Measurements from ENCODE around the genes VCX3A and MID1.

DNA sequence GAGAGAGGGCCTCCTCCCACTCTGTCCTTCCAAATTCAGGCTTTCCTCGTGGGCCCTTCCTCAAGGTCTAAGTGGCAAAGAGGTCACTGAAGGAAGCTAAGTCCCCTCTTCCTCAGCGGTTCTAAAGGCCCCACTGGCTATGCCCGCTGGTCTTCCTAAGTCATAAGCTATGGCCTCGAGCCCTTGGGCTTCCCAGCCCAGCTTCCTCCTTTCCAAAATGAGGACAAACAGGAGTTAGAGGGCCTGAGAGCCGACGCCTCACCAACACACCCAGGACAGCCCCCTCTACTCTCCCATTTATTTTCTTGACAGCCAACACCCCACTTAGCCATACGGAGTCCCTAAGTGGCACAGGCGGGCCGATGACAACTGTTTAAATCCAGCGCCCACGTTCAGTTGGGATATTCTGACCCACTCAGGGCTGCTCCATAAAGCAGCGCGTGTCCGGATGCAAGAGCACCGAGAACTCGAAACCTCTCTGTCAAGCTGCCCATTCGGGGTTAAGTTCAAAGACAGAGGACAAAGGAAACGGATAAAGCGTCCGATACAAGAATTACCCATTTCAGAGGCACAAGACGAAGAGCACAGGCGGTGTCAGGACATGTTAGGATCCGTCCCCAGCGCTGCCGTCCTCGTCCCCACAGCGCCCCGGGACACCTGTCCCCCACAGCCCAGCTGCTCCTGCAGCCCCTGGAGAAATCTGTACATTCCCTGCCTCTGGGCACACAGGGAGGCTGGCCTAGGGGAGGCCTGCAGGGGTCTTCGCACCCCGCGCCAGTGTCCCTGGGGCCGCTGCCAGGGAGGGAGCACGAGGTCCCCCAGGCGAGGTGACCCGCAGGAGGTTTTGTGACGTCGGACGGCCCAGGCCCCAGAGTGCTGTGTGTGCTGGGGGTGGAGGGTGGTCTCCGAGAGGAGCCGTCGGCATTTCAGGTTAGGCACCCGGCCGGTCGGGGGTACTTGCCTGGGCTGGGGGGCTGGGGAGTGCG is 1.2 kb downstream of the PRKX start:
- PRO-cap = bidirectional peak, plus-strand start at position 565 of the sequence, minus-strand start at position 469 of the sequence
- RAMPAGE, long total RNA, 4 experiments = no peak in any of the 4 experiments

- PRO-cap = no peak
- RAMPAGE, long total RNA, 4 experiments = no peak in any of the 4 experiments
Observed at GRCh38 chrX:4484125-4484762, 770.8 kb upstream of the PRKX start.

- PRO-cap = no peak
- RAMPAGE, long total RNA, 4 experiments = no peak in any of the 4 experiments
Observed at GRCh38 chrX:4935919-4936353, 1222.5 kb upstream of the PRKX start.

- PRO-cap = no peak
- RAMPAGE, long total RNA, 4 experiments = no peak in any of the 4 experiments
Observed at GRCh38 chrX:6534266-6534708, 631 bp downstream of the VCX3A start.

DNA sequence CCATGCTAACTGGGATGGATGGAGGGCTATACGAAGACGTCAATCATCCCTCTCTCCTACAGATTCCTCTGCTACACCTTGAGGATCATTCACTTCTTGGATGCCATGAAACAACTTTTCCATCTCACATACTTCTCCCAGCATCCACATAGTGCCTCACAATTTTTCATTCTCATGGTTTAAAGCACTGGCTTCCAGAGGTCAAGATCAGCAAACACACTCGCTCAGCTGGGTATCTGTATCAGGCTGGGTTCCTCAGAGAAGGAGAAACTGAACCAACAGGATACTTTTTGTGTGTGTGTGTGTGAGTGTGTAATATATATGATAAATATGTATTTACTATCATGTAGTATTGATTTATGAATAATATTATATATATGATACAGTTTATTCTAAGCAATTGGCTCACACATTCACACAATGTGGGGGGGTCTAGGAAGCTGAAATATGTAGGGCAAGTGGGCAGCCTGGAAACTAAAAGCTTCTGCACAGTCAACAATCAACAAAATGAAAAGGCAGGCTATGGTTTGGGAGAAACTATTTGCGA is at the start of gene VCX3A:
VCX3A (minus strand) TSS at position 150 of the 547 bp plus-strand sequence.
- PRO-cap = no peak
- RAMPAGE, long total RNA, 4 experiments = no peak in any of the 4 experiments

- PRO-cap = no peak
- RAMPAGE, long total RNA, 4 experiments = no peak in any of the 4 experiments
Observed at GRCh38 chrX:6898382-6898956, 249.0 kb upstream of the STS start.

DNA sequence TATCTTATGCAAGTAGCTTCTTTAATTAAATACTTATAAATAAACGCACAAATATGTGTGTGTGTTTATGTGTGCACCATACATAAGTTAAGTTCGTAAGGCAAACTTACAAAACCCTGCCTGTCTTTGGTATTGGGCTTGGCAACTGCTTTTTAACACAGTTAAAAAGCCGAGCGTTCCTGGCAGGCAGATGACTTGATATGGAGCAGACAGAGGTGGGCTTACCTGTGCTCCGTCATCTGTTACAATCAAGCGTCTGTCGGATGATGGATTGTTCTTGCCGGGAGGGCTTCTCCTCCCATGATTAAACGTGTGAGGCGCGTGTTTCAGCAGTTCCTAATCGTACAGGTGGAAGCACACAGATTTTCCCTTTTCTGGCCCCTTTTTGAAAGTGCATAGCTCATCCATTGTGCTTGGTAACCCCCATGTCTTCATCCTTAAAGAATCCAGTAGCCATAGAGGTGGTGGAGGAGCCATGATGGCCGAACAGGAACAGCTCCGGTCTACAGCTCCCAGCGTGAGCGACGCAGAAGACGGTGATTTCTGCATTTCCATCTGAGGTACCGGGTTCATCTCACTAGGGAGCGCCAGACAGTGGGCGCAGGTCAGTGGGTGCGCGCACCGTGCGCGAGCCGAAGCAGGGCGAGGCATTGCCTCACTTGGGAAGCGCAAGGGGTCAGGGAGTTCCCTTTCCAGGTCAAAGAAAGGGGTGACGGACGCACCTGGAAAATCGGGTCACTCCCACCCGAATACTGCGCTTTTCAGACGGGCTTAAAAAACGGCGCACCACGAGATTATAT is 215.3 kb upstream of the STS start:
- PRO-cap = no peak
- RAMPAGE, long total RNA, 4 experiments = no peak in any of the 4 experiments

- PRO-cap = no peak
- RAMPAGE, long total RNA, 4 experiments = no peak in any of the 4 experiments
Observed at GRCh38 chrX:7089128-7089771, 58.3 kb upstream of the STS start.

DNA sequence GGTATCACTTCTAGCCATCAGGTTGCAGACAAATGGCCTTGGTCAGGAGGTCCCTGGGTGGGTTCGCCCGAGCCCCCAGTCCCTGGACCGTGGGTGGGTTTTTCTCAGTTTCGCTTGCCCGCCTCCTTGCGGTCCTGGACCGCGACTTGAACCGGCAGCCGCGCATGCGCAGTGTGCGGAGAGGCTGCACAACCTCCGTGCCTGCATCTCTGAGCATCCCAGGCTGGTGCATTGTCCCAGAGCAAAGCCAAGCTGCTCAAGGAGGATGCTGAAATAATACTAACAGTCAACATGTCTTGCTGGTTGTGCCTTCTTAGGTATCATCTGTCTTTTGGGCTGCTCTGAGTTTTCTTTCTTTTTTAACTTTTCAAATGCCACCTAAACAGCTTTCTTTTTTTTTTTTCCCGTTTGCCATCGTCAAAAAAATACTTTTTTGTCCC is 623 bp upstream of the PUDP start:
- PRO-cap = no peak
- RAMPAGE, long total RNA, 4 experiments = no peak in any of the 4 experiments

DNA sequence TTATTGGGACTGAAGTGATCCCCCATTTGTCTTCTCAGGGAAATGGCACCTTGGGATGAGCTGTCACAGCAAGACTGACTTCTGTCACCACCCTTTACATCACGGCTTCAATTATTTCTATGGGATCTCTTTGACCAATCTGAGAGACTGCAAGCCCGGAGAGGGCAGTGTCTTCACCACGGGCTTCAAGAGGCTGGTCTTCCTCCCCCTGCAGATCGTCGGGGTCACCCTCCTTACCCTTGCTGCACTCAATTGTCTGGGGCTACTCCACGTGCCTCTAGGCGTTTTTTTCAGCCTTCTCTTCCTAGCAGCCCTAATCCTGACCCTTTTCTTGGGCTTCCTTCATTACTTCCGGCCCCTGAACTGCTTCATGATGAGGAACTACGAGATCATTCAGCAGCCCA is 111.4 kb upstream of the PUDP start:
- PRO-cap = no peak
- RAMPAGE, long total RNA, 4 experiments = no peak in any of the 4 experiments

DNA sequence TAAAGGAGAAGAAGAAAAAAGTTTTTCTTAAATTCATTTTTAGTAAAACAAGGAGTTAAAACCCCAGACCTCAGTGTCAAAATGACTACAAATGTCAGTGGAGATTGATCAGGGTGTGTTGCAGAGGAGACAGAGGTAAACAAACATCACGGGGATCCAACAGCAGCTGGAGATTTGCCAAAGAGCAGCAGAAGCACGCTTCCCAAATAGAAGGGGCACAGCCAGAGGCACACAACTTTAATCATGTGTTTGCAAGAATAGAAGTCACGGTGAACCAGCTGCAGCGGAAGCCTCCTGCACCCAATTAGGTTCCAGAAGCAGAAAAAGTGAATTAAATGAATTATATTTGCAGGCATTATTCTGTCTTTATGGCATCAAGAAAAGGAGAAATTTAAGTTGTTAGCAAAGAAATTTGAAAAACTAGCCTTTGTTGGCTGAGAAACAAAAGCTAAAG is 129.5 kb upstream of the FAM9B start:
- PRO-cap = no peak
- RAMPAGE, long total RNA, 4 experiments = no peak in any of the 4 experiments

DNA sequence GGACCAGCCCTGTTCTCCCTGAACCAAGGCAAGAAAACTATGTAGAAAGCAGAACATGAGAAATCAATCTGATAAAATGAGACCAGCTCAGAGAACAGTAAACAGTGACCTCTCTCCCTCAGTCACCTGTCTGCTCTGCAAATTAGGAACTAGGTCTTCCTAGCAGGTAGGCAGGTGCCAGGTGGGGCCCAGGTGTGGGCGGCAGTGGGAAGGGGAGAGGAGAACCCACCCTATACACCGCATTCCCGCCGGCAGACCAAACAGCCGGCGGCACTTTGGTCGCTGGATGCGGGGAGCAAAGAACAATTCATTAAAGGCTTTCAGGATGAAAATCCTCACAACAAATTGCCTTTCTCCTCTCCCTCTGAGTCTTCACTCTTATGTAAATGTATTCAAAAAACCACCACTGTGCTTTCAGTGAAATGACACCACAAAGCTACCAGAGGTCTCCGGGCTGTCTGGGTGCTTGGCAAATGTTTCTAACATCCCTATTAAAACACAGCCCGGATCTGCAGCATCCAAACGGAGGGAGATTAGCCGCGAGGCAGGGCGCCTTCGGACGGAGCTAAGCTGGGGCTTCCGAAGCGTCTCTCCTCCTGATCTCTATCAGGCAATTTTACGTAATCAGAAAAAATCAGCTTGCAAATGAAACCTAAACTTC is 171.9 kb upstream of the TBL1X start:
- PRO-cap = no peak
- RAMPAGE, long total RNA, 4 experiments = no peak in any of the 4 experiments

GRCh38 chrX:9336334-9336641 is 128.6 kb upstream of the TBL1X start:
- PRO-cap = no peak
- RAMPAGE, long total RNA, 4 experiments = no peak in any of the 4 experiments

GRCh38 chrX:10048159-10048454 is 80.9 kb downstream of the CLDN34 start:
- PRO-cap = no peak
- RAMPAGE, long total RNA, 4 experiments = no peak in any of the 4 experiments

- PRO-cap = no peak
- RAMPAGE, long total RNA, 4 experiments = no peak in any of the 4 experiments
Observed at GRCh38 chrX:10048466-10049077, 81.4 kb downstream of the CLDN34 start.

DNA sequence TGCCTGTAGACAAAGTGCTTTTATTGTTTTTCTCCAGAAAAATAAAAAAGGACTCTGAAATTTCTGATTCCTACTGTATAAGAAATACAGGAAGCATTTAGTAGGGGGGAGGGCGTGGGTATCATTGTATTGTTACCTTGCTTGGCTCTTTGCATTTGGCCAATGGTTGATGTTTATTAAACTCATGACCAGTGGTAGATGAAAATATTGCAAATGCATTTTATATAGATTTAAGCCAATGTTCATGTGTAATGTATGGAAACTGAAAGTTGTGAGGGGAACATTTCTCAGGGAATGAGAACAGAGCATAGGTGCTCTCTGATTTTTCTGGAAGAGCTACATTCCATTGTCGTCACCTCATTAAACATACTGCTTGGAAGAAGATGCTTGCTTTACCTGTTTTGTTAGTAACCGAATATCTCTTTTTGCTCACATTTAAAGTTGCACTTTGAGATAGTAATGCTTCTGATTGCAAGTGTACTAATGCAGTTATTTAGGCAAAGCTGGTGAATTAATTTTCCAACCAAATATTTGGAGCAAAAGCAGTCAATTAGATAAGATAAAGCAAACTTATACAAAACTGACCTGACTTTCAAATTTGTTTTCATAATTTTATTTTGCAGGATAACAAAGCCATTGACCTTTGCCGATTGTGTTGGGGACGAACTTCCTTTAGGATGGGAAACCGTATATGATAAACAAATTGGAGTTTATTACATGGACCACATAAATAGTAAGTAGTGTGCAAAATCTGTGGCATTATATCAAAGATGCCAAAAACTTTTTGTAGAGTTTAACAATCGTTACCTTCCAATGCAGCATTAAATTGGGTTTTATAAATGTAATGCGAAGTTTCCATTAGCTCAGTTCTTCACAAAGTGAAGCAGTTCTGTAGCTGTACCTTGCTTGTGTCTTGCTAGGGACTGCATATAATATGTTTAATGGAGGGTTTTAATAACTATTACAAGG is 93.7 kb upstream of the CLCN4 start:
- PRO-cap = no peak
- RAMPAGE, long total RNA, 4 experiments = no peak in any of the 4 experiments

- PRO-cap = no peak
- RAMPAGE, long total RNA, 4 experiments = no peak in any of the 4 experiments
Observed at GRCh38 chrX:10197476-10197763, 40.6 kb downstream of the CLCN4 start.

GRCh38 chrX:10566726-10567635 is 53.4 kb downstream of the MID1 start:
- PRO-cap = no peak
- RAMPAGE, long total RNA, 4 experiments = start-site peak on the minus strand in 1 of 4 experiments, at chrX:10566969-10567584 at its widest, 14 reads per replicate

DNA sequence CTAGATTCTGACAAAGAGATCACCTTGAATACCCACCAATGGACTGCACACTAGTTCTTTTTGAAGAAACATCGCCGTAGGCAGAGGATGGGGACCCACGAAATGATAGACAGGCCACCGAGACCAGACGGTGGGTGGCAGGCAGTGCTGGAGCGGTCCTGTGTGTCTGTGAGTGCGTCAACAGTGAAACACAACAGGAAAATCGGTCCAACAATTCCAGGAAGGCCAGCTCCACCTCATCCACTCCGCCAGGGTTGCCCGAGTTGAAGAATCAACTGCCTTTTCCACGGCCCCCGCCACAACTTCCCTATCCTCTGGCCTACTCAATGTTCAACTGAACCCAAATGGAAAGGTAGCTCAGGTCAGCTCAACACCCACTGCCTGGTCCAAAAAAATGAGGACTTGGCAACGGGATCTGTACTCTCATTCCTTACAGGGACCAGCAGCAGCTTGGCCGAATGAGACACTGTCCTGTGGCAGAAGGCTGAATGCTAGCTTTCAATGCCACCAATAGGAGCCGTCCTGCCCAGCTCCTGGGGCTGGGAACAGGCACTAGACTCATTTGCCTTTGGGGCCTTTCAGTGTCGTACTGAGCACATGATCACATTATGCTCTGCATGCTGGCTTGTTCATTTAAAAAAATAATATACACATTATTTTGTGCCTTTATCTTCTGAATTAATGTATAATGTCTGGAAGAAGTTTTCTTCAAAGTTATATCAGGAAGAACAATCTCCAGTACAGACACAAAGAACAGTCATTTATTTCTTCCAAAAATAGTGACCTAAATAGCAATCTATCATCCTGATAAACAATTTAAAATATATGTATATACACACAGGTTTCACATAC is 43.4 kb downstream of the MID1 start:
- PRO-cap = bidirectional peak, plus-strand start at position 239 of the sequence, minus-strand start at position 174 of the sequence
- RAMPAGE, long total RNA, 4 experiments = start-site peak on the minus strand in 3 of 4 experiments, centred at positions 147 to 219 of the sequence, 72 to 118 reads per replicate

DNA sequence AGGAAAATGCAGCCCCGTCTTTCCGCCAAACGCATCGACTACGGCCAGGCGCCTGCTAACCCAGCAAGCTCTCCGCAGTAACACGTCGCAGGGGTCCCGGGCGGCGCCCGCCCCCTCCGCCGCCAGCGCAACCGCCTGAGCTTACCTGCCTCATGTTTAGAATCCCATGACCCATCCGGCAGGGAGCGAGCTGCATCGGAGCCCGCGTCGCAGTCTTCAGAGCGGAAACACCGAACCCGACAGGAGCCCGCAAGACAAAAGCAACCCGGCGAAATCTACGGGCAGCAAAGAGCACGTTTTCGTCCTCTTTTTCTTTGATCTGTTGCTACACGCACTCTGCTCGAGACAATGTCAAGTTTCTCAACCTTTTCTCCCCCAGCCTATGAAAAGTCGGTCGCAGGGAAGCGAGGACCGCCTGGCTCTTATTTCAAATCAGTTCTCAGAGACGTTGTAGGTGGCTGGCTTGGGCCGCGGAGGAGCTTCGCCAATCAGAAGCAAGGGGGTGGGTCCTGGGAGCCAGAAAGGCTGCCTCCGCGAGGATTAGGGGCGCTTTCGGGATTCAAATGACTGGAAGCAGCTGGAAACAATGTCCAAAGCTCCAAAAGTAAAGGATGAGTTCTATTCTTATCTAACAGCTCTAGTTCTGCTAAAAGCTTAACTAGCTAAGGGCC is at the start of gene MID1:
MID1 (minus strand) TSS at position 441 of the 671 bp plus-strand sequence.
- PRO-cap = unidirectional peak, minus-strand start at position 424 of the sequence
- RAMPAGE, long total RNA, 4 experiments = start-site peak on the minus strand in 4 of 4 experiments, centred at positions 343 to 373 of the sequence, 31 to 192 reads per replicate

All from esophagus muscularis mucosa (tissue), 4 donors.